Subcutaneous preadipocyte (primary cell): ENCODE measurements around a stretch of chr20.

DNA sequence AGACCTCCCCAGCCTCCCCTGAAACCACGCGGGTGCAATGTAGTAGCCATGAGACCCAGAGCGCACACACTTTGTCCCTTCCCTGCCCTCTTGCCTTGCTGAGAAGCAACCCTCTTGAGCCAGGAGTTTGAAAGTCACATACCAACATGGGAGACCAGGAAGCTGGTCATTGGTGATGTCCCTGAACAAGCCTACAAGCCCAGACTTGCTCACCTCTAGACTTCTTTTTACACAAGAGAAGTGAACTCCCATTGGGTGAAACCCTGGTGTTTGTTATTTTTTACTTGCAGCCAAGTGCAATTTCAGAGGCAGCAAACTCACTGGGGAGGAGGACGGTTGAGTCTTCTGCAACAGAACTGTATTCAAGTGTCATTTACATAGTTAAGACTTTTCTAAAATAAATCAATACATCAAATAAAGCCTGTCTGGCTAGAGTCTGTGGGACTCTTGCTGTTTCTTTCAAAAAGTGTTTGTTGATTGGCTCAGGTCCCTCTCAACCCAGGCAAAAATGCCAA is 138.1 kb upstream of the PTPN1 start:
- CAGE, long polyA plus RNA = no peak

DNA sequence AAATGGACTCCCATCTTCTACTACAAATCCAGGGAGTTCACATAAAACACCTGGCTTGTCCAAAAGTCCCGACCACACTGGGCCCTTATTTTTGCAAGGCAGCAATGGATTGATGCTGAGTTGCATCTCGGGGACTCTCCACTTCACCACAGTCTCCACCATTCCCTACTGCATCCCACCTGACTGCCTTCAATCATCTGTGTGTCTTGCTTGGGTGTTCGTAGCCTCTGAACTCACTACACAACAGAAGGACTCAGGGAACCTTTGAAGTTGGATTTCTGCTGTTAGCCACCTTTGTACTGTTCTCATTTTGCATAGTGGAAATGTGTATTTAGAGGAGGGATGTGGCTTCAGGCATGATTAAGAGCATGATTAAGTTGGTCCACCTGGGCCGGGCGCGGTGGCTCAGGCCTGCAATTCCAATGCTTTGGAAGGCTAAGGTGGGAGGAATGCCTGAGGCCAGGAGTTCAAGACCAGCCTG is 121.5 kb upstream of the PTPN1 start:
- CAGE, long polyA plus RNA = no peak

GRCh38 chr20:50502616-50503357 is 7.4 kb upstream of the PTPN1 start:
- CAGE, long polyA plus RNA = no peak

- CAGE, long polyA plus RNA = no peak
Measured at GRCh38 chr20:50567913-50568298, 57.7 kb downstream of the PTPN1 start.

DNA sequence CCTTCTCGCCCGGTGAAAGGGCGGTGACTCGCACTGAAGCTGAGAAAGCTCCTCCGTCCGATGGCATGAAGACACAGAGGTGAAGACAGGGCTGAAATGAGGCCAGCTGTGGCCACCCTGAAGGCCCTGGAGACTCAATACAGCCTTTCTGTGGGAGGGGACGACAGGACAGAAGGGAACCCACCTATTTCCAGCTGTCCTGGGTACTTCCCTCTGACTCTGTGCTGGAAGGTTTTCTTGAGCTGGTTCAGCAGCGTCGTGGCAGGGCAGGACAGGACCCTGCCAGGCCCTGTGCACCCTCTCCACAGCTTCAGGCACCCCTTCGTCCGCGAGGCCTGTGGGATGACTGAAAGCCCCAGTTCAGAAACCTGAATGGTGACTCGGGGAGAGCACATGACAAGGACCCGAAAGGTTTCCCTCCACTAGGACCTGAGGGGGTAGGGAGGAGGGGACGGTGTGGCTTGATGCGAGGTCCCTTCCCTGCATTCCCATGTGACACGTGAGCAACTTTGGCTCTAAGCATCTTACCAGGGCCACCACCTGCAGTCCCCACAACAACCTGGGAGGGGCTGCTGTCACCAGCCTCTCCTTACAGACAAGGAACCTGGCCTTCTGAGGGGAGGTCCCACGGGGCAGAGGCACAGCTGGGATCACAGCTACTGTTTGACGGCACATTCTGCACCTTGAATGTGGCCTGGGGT is 84.3 kb downstream of the PTPN1 start:
- CAGE, long polyA plus RNA = no peak

- CAGE, long polyA plus RNA = no peak
Measured at GRCh38 chr20:50655166-50655974, 36.0 kb downstream of the RIPOR3 start.

DNA sequence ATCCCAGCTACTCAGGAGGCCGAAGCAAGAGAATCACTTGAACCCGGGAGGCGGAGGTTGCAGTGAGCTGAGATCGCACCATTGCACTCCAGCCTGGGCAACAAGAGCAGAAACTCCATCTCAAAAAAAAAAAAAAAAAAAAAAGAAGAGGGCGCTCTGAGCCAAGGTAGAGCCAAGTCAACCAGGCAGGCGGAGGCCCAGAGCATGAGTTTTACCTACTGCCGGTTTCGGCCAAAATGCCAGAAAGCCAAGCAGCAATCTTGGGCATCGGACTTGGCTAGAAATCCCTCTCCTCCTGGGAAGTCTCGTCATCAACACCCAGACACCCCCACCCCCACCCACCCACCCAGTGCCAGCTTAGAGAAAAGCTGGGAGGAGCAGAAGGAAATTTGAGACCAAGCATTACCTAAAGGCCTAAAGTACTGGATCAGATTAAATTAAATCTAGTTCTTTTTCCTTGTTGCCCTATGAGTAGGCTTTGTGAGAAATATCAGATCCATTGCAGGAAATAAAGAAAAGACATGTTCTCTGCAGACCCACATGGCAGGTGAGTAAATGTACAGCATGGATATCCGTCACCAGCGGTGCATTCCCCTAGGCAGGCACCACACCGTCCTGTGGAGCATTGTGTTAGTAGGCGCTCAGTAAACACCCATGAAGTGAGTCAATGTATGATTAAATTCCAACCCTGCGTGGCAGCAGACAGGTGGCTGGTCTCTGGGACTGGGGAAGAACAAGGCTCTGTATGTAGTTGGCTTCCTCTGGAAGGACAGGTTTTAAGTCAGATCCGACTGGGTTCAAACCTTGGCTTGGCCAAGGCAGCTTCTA is 21.1 kb downstream of the RIPOR3 start:
- CAGE, long polyA plus RNA = no peak

GRCh38 chr20:50727361-50727560 is 4.1 kb upstream of the PARD6B start:
- CAGE, long polyA plus RNA = no peak

DNA sequence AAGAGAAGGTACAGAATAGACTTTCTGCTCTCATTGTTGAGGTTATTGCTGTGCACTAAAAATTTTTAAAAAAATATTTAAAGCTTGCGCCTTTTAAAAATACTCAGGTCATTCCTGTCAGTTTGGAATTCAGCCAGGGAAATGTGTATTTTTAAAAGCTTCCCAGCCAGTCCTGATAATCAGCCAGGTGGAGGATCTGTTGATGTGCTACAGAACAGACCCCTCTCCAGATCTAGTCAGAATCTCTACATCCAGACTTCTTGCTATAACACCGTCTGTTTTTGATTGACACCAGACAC is 11.6 kb downstream of the PARD6B start:
- CAGE, long polyA plus RNA = no peak

DNA sequence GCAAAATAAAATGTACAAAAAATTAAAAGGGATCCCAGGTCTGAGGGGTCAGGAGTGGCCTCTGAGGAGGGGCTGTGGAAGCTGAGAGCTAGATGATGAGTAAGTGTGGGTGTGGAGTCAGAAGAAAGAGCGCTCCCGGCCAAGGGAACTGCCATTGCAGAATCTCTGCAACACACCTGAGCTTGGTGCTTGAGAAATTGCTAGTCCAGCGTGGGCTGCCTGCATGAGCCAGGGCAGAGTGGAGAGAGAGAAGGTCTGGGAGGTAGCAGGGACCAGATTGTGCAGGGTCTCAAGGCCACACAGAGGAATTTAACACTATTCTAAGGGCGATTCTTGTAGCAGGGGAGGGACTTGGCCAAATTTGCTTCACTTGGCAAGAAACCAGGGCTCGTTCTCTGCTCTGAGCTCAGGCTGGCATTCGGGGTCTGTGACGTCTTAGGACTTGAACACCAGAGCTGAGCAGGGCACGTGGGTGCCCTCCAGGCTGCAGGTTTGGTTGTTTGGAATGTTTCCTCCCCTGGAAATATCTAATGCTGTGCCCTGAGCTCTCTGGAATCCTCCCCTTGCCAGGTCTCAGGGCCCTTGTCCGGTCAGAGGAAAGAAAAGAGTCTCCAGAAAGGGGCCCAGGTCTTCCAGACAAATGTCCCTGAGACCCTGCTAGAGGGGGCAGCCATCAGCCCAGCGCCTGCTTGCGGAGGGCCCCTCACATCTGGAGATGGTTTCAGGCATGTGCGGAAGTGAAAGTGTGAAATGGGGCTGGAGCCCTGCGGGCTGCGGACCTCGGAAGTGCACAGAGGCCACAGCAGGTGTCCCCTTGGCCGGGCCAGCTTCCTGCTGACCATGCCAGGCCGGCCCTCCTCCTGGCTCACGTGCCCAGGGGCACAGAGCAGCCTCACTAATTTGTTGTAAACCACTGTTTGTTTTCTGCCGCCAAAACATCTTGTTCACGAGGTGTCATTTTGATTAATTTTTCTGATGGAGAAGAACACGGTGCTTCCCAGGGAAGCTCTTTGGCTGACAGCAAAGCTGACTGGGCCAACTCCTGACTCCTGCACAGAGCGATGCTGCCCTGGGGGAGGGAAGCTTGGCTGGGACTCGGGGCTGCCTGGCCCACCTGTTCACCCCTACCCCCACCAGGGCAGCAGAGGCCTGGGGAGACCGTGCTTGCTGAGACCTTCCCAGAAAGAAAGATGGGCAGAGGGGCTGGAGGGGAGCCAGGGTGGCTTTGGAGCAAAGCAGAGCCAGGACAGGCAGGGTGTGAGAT is 53.8 kb downstream of the BCAS4 start:
- CAGE, long polyA plus RNA = no peak

DNA sequence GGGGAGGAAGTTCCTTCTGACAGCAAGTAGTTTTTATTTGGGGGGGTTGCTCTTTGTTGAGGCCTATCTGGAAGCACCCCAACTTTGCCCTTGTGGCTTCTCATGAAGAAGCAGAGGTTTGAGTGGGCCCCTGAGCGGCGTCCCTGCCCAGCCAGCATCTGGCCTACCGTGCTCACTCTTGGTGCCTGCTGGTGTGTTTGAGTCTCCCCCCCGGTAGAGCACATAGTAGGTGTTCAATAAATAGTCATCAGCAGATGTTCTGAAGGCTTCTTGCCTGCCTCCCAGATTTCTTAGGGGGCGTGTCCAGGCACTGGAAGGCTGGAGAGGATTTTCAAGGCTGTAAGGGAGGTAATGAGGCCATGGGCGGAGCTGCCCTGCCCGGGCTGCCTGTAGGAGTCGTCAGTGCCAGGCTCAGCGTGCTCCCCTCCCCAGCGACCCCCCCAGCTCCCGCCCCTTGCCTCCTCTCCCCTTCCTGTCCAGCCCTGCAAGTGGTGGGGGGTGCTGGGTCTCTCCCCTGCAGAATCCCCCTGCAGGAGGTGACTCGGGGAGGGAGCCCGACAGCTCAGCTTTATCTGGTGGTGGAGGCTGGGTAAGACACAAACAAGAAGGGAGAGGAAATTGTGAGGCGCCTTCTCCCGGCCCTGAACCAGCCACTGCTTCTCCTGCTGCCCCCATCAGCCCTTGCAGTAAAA is 55.9 kb downstream of the BCAS4 start:
- CAGE, long polyA plus RNA = no peak

DNA sequence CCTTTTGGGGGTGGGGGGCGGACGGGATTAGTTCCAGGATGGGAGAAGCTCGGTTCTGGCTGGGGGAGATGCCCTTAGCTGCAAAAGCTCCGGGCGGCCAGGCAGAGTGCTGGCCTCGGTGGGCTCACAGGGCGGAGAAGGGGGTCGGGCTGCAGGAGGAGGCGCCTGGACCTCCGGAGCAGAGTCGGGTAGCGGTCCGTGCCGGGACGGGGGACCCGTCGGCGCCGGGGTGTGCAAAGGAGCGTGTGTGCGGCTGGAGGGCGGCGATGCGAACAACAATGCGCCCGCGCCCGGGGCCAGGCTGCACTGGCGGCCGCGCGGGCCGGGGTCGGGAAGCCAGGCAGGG is 822 bp downstream of the ADNP start:
- CAGE, long polyA plus RNA = no peak

DNA sequence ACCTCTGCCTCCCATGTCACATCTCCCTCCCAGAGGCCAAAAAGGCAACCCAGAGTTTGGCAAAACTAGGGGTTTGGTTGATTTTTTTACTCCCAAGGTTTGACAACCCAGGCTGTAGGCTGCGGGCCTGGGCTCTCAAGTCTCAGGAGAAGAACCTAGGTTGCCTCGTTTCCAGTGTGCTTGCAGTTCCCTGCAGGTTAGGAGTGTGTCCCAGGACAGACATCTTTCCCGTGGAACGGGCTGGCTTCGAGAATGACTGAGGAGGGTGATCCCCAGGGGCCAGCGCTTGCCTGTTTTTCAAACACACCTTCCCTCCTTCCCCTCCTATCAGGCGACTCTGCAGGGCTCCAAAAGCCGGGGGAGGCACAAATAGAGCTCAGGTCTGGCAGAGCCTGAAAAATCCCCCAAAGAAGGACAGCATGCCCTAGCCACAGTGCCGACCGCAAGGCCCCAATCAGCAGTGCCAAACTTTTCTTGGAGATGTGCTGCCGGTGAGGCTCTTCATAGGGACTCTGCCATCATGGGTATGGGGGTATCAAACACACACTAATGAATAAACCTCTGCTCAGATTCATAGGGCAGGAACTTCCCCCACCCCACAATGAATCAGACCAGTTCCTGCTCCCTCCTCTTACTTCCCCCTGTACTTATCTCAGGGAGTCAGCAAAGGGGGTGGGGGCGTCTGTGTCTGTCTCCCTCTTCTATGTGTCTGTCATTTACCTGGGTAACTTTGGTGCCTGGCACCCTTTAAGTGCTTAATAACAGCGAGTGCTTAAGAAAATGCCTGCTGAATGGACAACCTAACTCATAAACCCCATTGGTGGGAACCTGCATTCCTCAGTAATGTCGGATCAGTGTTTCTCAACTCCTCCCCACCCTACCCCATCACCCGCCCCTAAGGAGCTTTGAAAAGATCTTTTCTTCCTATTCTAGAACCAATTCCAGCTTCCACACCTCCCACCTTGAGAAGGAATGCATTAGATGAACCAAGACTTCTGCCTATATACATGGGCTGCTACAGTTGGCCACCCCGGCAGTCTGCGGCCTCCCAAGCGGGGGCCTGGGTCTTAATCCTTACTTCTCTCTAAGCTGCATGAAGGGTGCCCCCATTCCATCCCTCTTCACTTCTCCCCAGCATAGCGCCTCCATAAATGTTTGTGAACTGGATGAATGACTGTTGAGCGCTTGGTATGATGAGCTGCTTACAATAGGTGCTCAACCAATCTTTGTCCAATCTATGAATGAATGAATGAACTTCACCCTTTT is 1.5 kb downstream of the KCNG1 start:
- CAGE, long polyA plus RNA = no peak

- CAGE, long polyA plus RNA = no peak
Measured at GRCh38 chr20:51097513-51098010, 74.7 kb upstream of the KCNG1 start.

GRCh38 chr20:51200028-51200346 is 177.1 kb upstream of the KCNG1 start:
- CAGE, long polyA plus RNA = no peak

GRCh38 chr20:51402141-51402550 is 140.4 kb downstream of the NFATC2 start:
- CAGE, long polyA plus RNA = no peak

DNA sequence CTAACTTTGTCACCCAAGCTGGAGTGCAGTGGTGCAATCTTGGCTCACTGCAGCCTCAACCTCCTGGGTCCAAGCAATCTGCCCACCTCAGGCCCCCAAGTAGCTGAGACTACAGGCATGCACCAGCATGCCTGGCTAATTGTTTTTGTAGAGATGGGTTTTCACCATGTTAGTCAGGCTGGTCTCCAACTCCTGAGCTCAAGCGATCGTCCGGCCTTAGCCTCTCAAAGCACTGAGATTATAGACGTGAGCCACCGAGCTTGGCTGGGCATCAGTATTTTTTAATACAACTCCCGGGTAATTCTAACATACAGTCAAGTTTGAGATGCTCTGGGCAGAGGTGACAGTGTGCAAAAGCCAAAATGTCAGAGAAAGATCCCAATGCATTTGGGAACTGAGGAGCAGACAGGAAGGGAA is 73.5 kb downstream of the NFATC2 start:
- CAGE, long polyA plus RNA = no peak

DNA sequence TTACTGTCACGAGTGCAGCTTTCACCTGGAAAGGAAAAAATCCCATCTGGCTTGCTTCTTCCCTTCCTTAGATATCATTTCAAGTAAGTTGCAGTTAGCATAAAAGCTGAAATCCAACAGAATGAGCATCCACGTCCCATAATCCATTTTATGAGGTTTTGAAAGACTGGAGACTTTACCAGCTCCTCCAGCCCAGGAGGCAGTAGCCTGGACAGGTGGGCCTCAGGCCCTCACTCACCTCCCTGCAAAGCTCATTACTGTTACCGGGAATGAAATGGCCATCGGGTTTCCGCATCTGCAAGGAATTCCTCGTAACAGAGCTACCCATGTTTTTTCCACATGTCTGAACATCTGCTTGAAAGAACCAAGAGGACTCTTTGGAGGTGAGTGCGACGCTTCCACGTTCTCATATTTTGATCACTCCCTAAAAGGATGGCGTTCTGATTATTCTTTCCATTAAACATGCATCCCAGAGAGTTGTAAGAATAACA is 32.8 kb downstream of the NFATC2 start:
- CAGE, long polyA plus RNA = no peak

GRCh38 chr20:51540920-51541927 is 1.3 kb downstream of the NFATC2 start:
- CAGE, long polyA plus RNA = no peak

- CAGE, long polyA plus RNA = no peak
Measured at GRCh38 chr20:51583500-51584000, 41.0 kb upstream of the NFATC2 start.